Right ventricle myocardium (tissue), 1 donor: ENCODE measurements around the gene ATXN1.

DNA sequence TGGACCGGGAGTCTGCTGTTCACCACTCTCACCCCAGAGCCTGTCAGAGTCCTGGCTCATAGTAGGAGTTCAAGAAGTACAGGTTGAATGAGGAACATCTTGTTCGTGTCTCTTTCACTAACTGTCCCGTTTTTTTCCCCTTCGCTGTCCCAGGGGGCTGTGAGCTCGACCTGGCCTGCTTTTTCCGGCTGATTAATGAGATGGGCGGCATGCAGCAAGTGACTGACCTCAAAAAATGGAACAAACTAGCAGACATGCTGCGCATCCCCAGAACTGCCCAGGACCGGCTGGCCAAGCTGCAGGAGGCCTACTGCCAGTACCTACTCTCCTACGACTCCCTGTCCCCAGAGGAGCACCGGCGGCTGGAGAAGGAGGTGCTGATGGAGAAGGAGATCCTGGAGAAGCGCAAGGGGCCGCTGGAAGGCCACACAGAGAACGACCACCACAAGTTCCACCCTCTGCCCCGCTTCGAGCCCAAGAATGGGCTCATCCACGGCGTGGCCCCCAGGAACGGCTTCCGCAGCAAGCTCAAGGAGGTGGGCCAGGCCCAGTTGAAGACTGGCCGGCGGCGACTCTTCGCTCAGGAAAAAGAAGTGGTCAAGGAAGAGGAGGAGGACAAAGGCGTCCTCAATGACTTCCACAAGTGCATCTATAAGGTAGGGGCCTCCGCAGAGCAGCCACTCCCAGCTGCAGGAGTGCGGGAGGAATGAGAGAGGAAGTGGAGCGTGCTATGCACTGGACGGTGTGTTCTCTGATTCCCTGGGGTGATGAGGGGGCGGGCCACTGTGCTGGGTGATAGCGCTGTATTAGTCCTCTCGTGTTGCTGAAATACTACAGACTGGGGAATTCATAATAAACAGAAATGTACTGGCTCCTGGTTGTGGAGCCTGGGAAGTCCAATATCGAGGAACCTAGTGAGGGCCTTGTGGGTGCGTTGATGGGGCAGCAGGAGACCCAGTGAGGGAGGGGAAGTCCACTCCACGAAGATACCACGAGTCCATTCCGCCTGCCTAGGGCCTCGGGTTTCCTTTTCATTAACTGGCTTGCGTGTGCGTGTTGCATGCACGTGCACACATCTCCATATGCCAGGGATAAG, 161.7 kb downstream of the DTNBP1 start:
- PRO-cap, 2 experiments, result no peak in any of the 2 experiments

- PRO-cap, 2 experiments, result no peak in any of the 2 experiments
Observed at GRCh38 chr6:15522956-15523899, 139.6 kb downstream of the DTNBP1 start.

- PRO-cap, 2 experiments, result no peak in any of the 2 experiments
Observed at GRCh38 chr6:15523900-15524466, 138.8 kb downstream of the DTNBP1 start.

GRCh38 chr6:15586496-15587258, 76.2 kb downstream of the DTNBP1 start:
- PRO-cap, 2 experiments, result no peak in any of the 2 experiments

- PRO-cap, 2 experiments, result no peak in any of the 2 experiments
Observed at GRCh38 chr6:15754403-15754978, 91.7 kb upstream of the DTNBP1 start.

DNA sequence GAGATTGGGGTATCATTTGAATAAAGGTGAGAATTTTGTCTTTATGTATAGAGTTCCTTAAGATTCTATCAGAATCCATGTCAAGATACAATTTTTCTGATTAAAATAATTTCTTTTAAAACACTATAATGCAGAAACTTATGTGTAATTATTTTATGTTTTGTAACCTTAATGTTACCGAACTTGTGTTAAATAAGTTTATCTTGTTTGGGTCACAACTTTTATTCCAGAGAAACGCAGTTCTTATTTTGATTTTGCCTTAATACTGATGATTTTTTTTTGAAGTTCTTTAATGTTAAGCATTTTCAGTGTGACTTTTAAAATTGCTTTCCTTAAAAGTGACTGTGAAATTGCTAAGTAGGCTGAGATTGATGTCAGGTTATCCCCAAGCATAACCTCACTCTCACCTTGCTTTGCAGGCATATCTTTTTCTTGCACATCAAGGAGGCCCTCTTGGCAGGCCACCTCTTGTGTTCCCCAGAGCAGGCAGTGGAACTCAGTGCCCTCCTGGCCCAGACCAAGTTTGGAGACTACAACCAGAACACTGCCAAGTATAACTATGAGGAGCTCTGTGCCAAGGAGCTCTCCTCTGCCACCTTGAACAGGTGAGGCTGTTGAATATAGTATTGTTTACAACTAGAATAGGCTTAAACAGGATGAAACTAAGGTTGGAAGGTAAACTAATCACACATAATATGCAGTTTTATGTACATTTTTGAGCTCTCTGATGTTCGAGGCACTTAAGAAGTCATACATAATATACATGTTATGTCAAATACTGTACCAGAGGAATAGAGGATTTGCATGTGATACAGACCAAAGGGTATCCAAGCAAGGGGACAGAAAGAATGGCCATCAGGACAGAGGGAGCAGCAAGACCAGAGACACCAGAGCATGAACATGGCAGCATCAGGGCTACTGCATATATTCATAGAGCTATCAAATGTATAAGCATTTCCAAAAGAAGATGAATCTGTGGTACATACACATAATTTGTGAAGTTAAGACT, 12.6 kb downstream of the MYLIP start:
- PRO-cap, 2 experiments, result no peak in any of the 2 experiments

GRCh38 chr6:16241054-16241551, 2.7 kb downstream of the GMPR start:
- PRO-cap, 2 experiments, result no peak in any of the 2 experiments

GRCh38 chr6:16244481-16245499, 6.4 kb downstream of the GMPR start:
- PRO-cap, 2 experiments, result peak in 2 of 2 experiments; most common plus-strand start chr6:16245181 (in 2); most common minus-strand start chr6:16244592 (in 1)

GRCh38 chr6:16267912-16268345, 29.5 kb downstream of the GMPR start:
- PRO-cap, 2 experiments, result no peak in any of the 2 experiments

GRCh38 chr6:16278219-16278825, 39.9 kb downstream of the GMPR start:
- PRO-cap, 2 experiments, result no peak in any of the 2 experiments

DNA sequence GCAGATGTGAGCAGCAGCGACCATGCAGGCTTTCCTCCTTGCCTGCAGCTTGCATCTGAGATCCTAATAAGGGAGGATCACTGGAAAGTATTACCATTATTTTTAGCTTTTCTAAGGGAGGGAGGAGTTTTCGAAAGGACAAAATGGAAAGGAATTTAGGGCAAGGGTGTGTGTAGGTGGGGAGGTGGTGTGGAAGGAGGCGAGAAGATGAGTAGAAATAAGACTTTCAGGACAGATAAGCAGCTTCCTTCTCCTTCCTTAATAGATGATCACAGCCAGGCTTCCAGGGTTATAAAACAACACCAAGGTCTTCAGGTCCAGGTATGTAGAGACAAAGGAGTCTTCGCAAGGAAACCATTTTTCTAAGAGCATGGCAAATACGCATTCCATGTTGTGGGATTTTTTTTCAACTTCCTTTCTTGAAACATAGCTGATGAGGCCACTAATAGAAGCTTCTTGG, 216.5 kb downstream of the ATXN1 start:
- PRO-cap, 2 experiments, result peak in 2 of 2 experiments; most common minus-strand start position 57 of the sequence (in 2)

- PRO-cap, 2 experiments, result no peak in any of the 2 experiments
Observed at GRCh38 chr6:16586308-16586758, 174.9 kb downstream of the ATXN1 start.

GRCh38 chr6:16712101-16712691, 49.1 kb downstream of the ATXN1 start:
- PRO-cap, 2 experiments, result no peak in any of the 2 experiments

- PRO-cap, 2 experiments, result no peak in any of the 2 experiments
Observed at GRCh38 chr6:16712692-16713437, 48.4 kb downstream of the ATXN1 start.

- PRO-cap, 2 experiments, result no peak in any of the 2 experiments
Observed at GRCh38 chr6:16753025-16753680, 8.1 kb downstream of the ATXN1 start.

DNA sequence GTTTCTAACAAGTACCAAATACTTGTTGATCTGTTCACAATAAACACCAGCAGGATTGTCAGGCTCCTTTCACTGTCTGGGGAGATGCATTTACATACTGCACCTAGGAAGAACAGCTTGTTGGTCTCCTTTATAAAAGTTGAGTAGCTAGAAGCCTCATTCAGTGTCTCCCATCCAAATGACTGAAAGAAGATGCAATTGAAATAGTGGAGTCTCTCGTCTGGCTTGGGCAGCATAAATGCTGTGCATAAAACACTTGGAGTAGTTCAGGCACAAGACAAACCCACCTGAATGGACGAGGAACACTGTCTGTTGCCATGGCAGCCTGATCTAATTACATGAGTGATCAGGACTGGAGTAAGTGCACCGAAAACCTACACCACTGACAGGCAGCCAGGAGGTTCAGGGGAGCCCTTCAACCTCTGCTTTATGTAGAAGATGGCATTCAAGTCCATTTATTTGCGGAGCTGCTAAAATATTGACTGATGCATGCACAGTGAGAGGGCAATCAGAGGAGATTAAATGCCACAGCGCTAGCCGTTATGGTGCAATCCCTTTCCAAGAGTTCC, 2.8 kb downstream of the ATXN1 start:
- PRO-cap, 2 experiments, result no peak in any of the 2 experiments

GRCh38 chr6:16761299-16762222, at the start of gene ATXN1:
Gene ATXN1, minus strand, starts transcription at chr6:16761460.
- PRO-cap, 2 experiments, result peak in 2 of 2 experiments; most common plus-strand start chr6:16761644 (in 2); most common minus-strand start chr6:16761460 (in 2)

DNA sequence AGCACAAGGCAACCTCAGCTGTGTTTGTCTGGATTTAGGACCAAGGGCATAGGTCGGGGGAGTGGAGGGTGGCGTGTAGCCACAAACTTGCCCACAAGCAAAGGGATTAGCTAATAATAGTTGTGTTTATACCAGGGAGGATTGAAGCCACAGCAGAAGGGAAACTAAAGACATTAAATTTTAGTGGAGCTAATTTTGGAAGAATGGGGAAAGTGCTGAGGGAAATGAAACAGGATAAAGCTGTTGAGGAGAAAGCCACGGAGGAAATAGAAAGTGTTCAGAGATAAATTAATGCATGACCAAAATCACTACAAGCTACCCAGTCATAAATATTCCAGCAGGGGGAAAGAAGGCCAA, 115.7 kb upstream of the STMND1 start:
- PRO-cap, 2 experiments, result no peak in any of the 2 experiments

GRCh38 chr6:17276755-17277228, 4.4 kb upstream of the RBM24 start:
- PRO-cap, 2 experiments, result peak in 2 of 2 experiments; most common plus-strand start chr6:17277085 (in 2); most common minus-strand start chr6:17276912 (in 2)

DNA sequence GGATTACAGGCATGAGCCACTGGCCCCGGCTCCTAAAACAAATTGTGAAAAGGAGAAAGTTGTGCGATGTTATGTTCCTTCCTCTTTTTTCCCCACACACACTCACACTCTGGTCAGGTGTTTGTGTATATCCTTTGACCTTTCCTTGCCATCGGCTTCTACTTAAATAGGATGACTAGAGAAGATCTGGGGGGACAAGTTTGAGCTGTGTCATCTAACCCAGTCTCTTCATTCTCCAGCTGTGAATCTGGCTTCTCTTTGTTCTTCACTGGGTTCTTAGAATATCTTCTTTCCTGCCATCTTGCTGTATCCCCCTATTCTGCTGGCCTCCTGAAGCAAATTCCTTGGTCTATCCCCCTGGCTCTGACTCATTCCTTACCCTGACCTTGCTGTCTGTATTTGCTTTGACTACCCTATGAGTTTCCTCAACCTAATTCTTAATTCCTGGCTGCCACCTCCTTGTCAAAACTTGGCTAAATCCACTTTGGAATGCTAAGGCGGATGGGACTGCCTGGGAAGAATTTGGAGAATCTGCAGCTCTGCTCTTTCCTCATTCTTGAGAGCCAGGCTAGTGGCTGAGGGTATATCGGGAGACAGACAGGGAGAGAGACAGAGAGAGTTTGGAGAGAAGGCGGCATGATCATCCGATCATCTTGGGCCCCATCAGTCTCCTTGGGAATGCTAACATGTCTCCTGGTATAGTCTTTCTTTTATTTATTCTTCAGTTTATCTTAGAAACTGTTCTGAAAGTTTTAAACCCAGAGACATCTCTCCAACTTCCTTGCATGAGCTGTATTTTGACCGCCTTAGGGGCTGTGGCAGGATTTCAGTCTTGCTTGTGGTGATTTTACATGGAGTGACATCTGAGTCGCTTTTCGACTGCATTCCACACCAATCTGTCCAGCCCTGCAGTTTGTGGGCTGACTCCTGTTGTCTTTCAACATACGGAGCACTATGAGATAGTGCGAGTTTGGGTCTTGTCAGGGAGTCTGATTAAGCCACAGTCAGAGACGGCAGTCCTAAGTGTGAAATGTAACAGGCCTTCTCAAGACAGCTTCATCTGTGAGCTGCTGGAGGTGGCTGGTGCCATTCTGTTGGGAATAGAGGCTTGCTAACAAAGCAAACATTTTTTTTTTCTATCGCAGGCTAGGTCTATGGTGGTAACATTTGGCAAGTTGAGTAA, 24.5 kb downstream of the CAP2 start:
- PRO-cap, 2 experiments, result no peak in any of the 2 experiments